Astrocyte (in vitro differentiated cells and primary cell): ENCODE data around the genes METTL15 and ARL14EP.

DNA sequence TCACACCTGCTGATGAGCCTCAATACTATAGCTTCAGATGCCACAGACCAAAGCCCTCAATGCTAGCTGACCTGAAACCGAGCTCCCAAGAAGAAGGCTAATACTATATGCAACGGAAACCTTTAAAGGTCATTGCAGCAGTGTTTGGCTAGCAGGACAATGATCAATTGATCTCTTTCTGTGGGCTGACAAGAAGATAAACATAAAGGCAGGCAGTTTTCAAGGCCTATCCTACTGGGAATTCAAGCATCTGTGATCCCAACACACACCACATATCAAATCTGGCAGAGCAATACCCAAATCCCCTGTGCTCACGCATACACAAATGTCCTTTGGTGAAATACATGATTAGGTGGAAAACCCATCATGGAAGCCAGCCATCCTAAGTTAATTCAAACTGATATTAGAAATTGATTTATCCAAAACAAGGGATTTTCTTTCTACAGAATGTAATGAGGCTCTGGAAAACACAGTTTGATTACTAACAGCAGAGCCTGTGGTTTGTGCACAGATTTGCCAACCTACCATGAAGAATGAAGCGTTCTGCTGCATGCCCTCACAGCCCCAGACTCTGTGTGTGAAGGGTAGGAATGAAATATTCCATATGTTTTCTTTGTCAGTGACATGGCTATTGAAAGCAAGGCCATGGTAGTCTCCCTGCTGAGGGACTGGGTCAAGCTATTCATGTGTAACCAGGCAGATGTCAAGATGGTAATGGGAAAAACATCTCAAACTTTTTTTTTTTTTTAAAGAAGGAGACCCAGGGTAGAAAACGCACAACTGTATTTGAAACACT, 12.2 kb downstream of the LGR4 start:
- PRO-cap, result no peak
- RRBS, 2 experiments, result no CpG with 5 or more reads among the region's 5 CpGs

GRCh38 chr11:27470157-27470384, 2.5 kb downstream of the LGR4 start:
- PRO-cap, result no peak
- RRBS, 2 experiments, result no CpG with 5 or more reads among the region's 1 CpG

- PRO-cap, result no peak
- RRBS, 2 experiments, result no CpG with 5 or more reads among the region's 11 CpGs
Measured at GRCh38 chr11:27489411-27490150, 17.0 kb downstream of the LIN7C start.

DNA sequence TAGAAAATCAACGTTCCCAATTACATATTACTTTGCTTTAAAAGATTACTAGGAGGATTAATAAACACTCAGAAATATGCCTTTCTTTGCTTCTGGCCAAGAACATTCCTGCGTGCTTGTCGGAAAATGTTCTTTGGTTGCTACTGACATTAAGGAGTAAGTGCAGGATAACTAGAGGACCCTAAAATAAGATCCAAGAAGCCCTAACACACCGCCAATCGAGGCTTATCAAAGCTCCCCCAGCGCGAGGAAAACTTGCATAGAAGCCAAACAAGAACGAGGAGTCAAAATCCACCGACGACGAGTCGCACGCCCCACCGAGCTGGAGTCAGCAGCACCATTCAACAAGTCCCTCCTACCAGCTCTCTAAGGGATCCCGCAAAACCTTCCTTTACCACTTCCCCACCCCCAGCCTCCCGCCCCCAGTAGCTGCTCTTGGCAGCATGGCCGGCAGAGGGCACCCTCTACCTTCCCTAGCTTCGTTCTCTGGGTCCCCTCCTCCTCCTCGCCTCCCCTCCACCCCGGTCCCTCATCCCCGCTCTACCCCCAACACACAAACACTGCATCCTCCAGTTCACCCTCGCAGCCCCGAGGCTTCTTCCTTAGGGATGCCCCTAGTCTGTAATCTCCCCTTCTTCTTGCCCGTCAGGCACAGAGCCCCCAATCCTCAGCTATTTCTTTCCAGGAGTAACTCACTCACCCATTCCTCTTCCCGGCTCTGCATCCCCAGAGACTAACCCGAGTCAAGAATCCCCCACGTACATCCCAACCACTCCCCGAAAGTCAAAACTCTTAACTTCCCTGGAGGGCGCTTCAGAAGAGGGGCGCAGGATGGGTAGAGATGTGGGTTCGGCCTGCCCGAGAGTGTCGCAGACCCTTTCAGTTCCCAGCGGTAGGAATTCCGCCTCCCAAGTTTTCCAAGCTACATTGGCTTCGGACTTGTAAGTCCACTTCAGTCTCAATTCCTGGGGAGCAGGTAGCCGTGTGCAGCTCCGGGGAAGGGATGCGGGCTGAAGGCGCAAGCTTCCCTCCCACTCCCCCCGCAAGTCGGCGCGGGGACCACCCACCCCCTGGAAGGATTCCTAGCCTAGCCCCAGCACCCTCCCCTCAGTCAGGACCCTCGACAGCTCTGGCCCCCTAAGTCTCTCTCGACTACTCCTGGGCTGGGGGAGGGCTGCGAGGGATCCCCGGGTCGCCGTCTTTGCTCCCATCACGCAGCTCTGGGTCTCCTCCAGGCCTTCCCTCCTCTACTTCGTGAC, 1.1 kb downstream of the BDNF start:
- PRO-cap, result bidirectional peak, plus-strand start at position 571 of the sequence, minus-strand start at position 343 of the sequence
- RRBS, 2 experiments, result 2 to 4% methylated on average over 9 of the region's 52 CpGs

GRCh38 chr11:27721782-27722989, 21.9 kb upstream of the BDNF start:
- PRO-cap, result no peak
- RRBS, 2 experiments, result 2% methylated on average over 6 to 22 of the region's 82 CpGs

- PRO-cap, result bidirectional peak, plus-strand start at chr11:28108436, minus-strand start at chr11:28108125
- RRBS, 2 experiments, result 3 to 9% methylated on average over 2 of the region's 33 CpGs
Measured at GRCh38 chr11:28108007-28108623, at the start of gene METTL15. Gene METTL15, plus strand, starts transcription at chr11:28108388.

DNA sequence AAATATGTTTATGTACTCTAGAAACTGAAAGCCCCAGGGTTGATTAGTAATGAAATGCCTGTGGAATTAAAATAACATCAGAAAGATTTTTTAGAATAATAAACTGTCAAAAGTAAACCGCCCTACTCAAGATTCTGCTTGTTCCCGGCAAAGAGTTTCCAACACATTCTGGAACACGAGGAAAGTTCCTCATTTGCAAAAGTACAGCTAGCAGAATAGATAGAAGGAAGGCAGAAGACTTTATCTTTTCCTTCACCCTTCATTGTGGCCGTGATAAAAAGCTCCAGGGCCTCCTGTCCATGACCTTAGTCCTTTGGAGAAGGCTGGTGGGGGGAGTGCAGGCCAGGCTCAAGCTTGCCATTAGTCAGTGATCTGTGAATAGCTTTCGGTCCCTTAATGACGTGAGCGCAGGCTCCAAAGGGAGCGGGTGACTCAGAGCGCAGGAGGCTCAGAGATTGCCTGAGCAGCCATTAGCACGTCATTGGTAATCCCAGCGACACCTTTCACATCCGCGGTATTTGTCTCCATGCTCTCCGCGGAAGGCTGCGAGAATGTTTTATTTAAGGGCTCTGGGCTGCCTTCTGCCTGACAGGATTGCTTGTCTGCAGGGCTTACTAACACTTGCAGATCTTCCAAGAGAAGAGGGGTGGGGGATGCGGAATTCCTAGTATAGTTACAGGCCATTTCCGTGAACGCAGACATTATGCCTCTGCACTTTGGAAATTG, 458.4 kb downstream of the METTL15 start:
- PRO-cap, result no peak
- RRBS, 2 experiments, result no CpG with 5 or more reads among the region's 19 CpGs

GRCh38 chr11:28701933-28702936, 594.0 kb downstream of the METTL15 start:
- PRO-cap, result no peak
- RRBS, 2 experiments, result no CpG with 5 or more reads among the region's 5 CpGs

GRCh38 chr11:30322688-30323528, at the start of gene ARL14EP:
Gene ARL14EP, plus strand, starts transcription at chr11:30323104.
- PRO-cap, result bidirectional peak, plus-strand start at chr11:30323104, minus-strand start at chr11:30322946
- RRBS, 2 experiments, result 1 to 3% methylated on average over 7 to 14 of the region's 49 CpGs

DNA sequence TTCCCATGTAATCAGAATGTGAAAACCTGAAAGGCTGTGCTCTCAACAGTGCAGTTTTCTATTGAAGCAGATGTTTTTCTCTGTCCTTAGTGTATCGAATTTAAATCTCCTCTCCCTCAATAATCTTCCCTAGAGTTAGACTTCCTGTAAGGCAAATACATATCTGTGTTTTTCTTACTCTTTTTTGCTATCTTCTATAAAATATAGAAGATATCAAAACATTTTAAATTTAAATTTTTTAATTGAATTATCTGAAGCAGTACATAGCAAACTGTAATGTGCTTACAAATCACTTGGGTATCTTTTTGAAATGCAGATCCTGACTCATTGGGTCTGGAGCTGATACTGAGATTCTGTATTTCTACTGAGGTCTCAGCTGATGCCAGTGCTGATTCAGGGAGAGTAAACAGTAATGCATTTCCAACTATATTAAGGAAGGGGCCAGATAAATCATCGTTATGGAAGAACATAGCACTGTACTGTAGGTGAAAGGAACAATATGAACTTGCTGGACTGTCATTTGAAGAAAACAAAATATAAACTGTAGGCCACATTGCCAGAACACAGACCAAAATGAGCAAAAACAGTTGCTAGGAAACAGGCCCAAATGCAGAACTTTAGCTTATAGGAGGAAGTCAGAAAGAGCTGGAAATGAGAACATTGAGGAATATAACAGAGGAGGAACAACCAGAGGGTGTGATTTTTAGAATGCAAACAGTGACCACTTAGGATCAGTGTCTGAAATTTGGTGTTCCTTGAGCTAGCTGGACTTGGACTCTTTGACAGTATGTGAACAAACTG, 3.2 kb downstream of the ARL14EP start:
- PRO-cap, result no peak
- RRBS, 2 experiments, result no CpG with 5 or more reads among the region's 2 CpGs

GRCh38 chr11:30434820-30435607, 112.1 kb downstream of the ARL14EP start:
- PRO-cap, result no peak
- RRBS, 2 experiments, result no CpG with 5 or more reads among the region's 7 CpGs

DNA sequence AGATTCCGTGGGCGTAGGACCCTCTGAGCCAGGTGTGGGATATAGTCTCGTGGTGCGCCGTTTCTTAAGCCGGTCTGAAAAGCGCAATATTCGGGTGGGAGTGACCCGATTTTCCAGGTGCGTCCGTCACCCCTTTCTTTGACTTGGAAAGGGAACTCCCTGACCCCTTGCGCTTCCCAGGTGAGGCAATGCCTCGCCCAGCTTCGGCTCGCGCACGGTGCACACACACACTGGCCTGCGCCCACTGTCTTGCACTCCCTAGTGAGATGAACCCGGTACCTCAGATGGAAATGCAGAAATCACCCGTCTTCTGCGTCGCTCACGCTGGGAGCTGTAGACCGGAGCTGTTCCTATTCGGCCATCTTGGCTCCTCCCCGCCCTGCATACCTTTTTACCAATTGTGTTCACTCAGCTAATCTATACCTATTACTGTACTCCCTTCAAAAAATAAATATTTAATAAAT, 48.2 kb downstream of the DCDC1 start:
- PRO-cap, result no peak
- RRBS, 2 experiments, result no CpG with 5 or more reads among the region's 26 CpGs

DNA sequence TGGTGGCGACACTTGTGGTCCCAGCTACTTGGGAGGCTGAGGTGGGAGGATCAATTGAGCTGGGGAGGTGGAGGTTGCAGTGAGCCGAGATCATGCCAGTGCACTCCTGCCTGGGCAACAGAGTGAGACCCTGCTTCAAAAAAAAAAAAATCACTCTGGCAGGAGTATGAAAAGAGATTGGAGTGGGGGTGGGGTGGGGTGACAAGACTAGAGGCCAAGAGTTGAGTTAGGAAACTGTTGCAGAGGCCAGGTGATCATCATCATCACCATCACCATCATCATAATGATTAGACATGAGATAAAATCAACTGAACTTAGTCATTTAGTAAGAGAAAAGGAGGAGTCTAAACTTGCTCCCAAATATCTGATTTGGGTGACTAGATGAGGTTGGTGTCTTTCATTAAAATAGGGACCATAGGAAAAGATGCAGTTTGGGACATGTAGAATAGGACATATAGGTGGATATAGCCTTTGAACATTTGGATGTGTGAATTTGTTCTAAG, 124.3 kb downstream of the PAX6 start:
- PRO-cap, result no peak
- RRBS, 2 experiments, result no CpG with 5 or more reads among the region's 2 CpGs

DNA sequence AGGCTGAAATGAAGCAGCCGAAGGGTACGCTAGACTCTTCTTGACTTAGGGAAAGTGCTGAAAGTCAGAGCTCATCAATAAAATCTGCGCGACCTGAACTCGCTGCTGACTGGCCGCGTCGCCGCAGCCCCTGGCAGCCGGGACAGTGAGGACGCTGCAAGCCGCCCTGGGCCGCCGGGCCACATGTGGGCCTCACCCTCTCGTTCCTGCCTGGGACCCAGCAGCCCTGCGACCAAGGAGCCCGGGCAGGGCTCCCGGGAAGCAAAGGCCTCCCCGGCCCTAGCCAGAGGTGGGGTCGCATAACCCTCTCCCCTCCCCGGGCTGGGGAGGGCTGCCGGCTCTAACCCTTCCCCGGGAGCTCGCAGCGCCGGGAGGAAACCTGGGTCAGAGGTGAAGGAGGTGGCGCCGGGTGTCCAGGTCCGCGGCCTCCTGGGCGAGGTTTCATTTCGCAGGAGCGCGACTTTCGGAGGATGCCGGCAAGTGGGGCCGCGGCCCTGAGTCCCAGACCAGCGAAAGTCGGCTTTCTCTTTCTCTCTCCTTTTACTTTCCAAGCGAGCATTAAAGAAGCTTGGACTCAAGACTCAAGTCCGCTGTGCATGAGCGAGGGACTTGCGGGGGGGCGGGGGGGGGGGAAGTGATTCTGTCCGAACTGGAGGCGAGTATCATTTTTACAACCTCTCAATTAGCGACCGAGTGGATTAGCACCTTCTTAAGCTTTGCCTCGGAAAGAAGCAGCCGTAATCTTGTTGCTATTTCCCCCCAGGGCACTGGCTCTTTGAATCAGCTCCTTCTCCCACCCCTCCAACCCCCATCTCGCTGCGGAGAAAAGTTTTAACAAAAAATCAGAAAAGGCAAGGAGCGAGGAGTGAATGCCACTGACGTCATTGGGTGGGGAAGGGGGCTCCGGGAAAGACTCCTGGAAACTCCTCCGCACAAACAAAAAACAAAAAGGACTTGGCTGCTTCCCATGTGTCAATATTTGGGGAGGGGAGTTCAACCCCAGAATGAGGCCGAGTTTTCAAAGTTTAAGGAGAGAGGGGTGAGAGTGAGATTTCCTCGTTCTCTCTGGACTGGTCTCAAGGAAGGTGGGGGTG, 2.0 kb upstream of the PAX6 start:
- PRO-cap, result no peak
- RRBS, 2 experiments, result 2 to 4% methylated on average over 17 to 19 of the region's 59 CpGs

DNA sequence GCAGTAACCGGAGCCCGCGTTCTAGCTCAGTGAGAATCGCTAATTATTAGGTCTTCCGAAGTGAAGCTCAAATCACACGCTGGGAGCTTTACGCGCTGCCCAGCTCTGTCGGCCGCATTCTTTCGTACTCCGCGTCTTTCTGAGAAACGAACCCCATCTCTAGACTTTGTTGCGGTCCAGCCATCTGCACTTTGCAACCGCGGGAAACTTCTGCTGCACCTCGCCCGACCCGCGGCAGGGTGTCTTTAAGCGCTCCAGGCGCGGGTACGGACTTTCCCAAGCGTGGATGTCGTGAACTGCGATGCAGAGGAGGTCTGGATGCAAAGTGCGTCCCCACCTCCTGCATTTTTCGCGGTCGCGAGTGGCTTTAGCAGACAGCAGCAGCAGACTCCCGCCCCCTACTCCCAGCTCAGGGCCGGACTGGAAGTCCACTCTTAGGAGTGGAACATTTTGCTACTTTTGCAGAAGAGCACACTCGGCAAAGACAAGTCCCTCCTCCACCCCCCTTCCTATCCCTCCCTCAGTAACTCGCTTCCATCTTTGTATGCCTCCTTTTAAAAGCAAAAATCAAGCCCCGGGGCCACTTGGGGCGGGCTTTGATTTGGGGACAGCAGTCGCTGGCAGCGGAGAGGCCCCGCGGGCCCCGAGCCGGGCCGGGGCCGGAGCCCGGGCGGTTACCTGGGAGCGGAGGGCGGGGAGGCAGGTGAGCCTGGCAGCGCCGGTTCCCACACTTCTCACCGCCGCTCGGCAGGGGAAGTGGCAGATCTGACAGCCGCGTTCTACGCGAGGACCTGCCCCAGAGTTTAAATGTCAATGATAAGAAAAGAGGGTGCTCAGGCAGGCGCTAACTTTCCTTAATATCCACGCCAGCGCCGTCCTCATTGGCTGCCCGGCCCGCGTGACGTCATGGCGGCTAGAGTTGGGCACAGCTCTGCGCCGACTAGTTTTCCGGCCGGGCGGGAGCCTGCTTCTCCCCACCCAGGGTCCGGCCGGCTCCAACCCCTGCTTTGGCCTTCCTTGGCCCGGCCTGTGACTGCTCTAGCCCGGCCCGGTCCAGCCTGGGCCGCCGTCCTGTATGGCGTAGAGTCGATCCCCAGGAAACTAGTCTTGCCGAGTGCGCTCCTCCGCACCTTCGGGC, 6.4 kb upstream of the PAX6 start:
- PRO-cap, result no peak
- RRBS, 2 experiments, result 2 to 3% methylated on average over 23 of the region's 87 CpGs

- PRO-cap, result no peak
- RRBS, 2 experiments, result no CpG with 5 or more reads among the region's 11 CpGs
Measured at GRCh38 chr11:32420705-32421717, 14.3 kb downstream of the WT1 start.

DNA sequence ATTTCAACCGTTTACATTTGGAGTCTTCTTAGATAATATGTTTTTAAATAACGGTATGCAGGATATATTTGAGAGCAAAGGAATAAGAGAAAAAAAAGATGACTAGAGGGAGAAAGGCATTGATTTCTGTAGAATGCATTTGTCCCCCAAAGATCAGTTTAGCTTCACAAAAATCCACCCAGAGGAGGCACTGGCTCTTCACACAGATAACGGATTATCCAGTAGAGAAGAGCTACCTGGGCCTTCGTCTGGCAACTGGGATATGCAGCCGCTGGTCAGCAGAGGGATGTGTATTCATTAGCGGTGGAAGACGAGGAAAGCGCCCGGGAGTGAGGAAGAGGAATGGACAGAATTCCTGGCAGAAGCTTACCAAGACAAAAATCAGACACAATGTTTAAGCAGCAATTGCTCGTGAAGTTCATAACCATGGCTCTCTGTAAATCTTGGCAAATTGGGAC, 5.6 kb upstream of the WT1 start:
- PRO-cap, result no peak
- RRBS, 2 experiments, result no CpG with 5 or more reads among the region's 10 CpGs

- PRO-cap, result no peak
- RRBS, 2 experiments, result 0% methylated on average over 5 of the region's 17 CpGs; no CpG with 5 or more reads in 1 of the 2 experiments
Measured at GRCh38 chr11:33375591-33375953, 336 bp upstream of the KIAA1549L start.

DNA sequence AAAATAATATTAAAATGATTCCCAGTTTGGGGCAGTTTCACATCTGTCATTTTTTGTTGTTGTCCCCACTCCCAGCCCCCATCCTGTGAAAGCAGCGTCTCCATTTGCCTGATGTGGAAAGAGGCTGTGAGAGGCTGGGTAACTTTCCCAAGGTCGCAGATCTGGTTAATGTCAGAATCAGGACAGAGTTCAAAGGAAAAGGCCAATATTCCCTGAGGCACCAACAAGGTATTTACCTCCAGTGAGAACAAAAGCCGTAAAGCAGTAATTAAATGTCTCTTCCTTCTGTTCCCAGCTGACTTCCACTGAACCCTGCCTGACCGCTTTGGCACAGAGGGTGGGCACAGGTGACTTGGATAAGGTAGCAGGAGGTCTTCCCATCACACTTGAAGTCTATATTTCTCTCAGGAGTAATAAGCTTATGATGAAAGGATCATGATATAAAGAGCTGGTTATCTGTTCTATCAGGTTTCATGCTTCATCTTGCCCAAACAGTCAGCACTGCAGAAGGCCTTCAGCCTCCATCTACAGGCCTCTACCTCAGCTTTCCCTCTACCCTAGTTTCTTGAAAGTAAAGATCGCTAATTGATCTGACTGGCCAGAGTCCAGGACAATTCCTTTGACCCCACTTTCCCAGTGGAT, 9.5 kb downstream of the C11orf91 start:
- PRO-cap, result no peak
- RRBS, 2 experiments, result no CpG with 5 or more reads among the region's 5 CpGs

GRCh38 chr11:33733821-33734932, 2.0 kb downstream of the CD59 start:
- PRO-cap, result no peak
- RRBS, 2 experiments, result no CpG with 5 or more reads among the region's 14 CpGs